Mesenchymal stem cell of adipose (primary cell): ENCODE data around the genes CLDN18 and NME9.

DNA sequence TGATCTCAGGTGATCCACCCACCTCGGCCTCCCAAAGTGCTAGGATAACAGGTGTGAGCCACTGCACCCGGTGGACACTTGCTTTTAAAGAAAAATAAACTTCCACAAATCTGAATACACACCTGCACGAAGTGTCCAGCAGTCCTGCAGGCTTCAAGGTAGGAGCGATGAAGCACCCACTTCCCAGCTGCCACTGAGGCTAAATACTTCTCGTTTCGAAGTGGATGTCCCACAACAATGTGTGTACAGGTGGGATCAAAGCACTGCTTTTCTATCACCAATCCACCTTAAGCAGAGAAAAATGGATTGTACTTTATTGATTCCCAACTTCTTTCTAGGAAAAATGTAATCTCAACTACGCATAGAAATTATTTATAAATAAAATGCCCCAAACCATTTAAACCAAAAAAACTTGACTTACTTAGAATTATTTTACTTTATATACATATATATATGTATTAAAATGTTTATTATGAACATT is 38.8 kb downstream of the CDV3 start:
- CAGE, long polyA plus RNA, result no peak

- CAGE, long polyA plus RNA, result no peak
Observed at GRCh38 chr3:133659778-133660662, 1.7 kb downstream of the TOPBP1 start.

- CAGE, long polyA plus RNA, result no peak
Observed at GRCh38 chr3:133948190-133949003, 52.7 kb upstream of the RAB6B start.

DNA sequence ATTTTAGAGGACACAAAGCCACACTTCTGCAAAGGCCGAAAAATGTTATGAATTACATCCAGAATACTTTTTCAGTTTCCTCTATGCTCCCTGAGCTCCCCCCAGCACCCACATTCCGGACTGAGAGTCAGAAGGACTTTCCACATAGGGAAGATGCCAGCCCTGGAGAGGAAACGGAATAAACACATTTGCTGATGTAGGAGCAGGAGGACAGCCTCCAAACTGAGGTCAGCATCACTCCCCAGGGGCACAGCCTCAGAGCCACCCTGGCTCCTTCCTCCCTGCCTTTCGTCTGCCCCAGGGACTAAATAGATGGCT is 22.6 kb upstream of the SLCO2A1 start:
- CAGE, long polyA plus RNA, result no peak

GRCh38 chr3:134231722-134232735 is 18.6 kb downstream of the RYK start:
- CAGE, long polyA plus RNA, result no peak

- CAGE, long polyA plus RNA, result no peak
Observed at GRCh38 chr3:134311099-134311672, 60.5 kb upstream of the RYK start.

GRCh38 chr3:134334727-134335368 is 39.4 kb downstream of the AMOTL2 start:
- CAGE, long polyA plus RNA, result no peak

- CAGE, long polyA plus RNA, result no peak
Observed at GRCh38 chr3:134613266-134613609, 37.6 kb downstream of the KY start.

DNA sequence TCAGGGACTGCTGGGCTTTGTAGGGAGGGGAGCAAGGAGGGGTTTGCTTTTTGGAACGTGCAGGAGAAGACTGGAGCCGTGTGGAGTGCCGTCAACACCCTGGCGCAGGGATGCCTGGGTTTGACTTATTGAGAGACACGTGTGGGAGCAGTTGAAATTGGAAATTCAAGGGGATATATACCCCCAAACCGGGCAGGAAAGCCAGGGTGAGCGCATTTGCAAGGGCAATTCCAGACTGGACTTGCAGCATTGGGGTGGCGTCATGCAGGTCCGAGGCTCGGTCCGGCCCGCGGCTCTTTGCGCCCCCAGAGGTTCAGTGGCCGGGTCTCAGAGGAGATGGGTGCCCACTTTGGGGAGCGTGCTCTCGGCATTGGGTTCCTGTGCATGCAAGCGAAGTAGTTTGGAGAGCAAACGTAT is 2.1 kb downstream of the EPHB1 start:
- CAGE, long polyA plus RNA, result no peak

- CAGE, long polyA plus RNA, result no peak
Observed at GRCh38 chr3:134809781-134810890, 15.1 kb downstream of the EPHB1 start.

- CAGE, long polyA plus RNA, result no peak
Observed at GRCh38 chr3:134916668-134916943, 121.5 kb downstream of the EPHB1 start.

DNA sequence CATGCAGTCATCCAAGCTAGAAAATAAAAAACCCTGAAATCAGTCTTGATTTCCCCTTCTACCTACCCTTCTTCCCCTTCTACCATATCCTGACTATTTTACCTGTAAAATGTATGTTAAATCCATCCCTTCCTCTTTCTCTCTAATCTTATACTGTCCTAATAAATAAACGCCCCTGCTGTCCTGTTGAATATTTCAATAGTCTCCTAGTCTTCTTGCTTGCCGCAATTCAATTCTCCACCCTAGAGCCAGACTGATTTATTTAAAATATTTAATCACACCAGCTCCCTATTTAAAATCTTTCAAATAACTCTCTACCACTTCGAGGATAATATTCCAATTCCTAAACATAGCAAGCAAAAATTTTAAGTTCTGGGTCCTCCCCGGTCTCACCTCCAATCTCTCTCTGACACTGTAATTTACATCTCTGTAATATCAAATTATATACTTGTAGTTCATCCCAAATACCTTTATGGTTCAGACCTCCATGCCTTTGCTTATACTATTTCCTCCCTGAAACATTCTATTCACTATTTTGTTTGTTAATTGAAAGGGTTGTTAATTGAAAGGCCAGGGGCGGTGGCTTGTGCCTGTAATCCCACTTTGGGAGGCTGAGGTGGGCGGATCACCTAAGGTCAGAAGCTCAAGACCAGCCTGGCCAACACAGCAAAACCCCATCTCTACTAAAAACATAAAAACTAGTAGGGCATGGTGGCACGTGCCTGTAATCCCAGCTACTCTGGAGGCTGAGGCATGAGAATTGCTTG is 103.4 kb downstream of the STAG1 start:
- CAGE, long polyA plus RNA, result no peak

DNA sequence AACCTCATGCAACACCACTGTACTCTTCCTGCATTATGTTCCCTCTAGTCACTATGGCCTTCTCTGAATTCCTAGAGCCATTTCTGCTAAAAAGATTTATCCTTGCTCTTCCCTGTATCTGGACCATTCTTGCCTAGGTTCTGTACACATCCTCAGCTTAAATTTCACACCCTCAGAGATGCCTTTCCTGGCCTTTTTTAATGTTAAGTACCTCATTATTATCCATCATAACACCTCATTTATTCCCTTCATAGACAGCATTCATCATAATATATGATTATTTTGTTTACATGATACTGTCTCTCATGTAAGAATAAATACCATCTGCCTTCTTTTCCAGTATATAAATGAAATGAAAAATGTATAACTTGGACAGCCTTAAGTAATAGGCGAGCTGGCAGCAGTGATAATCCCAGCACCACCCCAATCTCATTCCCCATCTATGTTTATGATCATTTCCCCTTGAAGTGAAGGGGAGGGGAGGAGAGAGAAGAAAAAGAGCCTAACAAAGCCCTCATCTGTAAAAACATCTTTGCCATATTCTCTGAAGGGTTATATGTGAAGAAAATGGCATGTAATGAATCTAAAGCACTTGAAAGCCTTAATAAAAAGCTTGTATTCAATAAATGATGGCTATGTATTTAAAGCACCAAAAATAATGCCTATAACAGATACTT is 25.2 kb downstream of the STAG1 start:
- CAGE, long polyA plus RNA, result no peak

DNA sequence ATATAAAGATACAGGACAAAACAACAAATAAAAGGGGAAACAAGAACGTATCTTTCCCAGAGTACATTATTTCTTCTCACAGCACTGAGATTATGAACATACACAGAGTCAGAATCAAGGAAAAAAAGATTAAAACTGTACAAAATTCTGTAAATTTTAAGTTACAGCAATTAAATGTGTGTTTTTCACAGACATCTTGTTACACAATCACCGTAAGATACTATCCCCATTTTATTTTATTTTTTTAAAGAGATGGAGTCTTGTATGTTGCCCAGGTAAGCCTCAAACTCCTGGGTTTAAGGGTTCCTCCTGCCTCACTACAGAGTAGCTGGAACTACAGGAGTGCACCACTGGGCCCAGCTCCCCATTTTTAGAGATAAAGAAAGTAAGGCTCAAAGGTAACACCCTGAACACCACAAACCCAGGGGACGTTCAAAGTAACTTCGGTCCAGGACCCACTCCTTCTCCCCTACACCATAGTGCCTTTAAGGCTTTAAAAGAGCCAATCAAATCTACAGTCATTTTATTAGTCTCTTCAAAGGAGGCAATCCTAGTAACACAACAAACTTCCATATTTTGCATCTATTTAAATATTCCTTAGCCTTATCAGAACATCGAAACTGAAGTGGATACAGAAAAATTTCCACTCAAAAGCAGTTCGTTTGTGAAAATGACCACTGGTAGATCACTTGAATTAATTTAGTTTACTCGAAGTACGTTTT is 2.1 kb downstream of the STAG1 start:
- CAGE, long polyA plus RNA, result no peak

DNA sequence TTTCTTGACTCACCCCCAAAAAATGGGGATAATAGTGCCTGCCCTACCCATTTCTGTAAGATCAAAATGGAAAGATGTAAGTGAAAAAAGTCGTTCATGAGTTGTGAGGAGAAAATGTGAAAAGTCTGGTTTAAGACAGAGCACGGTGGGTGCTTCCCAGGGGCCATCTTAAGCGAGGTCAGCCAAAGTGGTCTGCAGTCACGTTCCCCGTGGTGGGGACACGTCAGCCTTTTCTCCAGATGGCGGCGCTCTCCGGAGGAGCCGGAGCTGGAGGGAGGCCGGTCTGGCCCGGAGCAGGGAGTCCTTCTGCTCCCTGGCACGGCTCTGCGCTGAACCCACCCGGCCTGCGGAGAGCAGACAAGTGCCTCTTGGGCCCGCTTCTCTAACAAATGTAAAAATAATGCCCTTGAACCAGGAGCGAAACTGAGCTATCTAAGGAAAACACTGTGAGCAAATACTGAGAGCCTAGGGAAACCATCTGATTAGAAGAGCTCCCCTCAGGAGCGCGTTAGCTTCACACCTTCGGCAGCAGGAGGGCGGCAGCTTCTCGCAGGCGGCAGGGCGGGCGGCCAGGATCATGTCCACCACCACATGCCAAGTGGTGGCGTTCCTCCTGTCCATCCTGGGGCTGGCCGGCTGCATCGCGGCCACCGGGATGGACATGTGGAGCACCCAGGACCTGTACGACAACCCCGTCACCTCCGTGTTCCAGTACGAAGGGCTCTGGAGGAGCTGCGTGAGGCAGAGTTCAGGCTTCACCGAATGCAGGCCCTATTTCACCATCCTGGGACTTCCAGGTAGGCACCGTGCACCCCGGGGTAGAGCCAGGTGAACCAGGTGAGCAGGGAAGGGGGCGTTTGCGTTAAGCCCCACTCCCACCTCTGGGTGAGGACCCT is at the start of gene CLDN18:
TSS of gene CLDN18 (plus strand) at position 517 of the 896 bp plus-strand sequence.
- CAGE, long polyA plus RNA, result no peak

DNA sequence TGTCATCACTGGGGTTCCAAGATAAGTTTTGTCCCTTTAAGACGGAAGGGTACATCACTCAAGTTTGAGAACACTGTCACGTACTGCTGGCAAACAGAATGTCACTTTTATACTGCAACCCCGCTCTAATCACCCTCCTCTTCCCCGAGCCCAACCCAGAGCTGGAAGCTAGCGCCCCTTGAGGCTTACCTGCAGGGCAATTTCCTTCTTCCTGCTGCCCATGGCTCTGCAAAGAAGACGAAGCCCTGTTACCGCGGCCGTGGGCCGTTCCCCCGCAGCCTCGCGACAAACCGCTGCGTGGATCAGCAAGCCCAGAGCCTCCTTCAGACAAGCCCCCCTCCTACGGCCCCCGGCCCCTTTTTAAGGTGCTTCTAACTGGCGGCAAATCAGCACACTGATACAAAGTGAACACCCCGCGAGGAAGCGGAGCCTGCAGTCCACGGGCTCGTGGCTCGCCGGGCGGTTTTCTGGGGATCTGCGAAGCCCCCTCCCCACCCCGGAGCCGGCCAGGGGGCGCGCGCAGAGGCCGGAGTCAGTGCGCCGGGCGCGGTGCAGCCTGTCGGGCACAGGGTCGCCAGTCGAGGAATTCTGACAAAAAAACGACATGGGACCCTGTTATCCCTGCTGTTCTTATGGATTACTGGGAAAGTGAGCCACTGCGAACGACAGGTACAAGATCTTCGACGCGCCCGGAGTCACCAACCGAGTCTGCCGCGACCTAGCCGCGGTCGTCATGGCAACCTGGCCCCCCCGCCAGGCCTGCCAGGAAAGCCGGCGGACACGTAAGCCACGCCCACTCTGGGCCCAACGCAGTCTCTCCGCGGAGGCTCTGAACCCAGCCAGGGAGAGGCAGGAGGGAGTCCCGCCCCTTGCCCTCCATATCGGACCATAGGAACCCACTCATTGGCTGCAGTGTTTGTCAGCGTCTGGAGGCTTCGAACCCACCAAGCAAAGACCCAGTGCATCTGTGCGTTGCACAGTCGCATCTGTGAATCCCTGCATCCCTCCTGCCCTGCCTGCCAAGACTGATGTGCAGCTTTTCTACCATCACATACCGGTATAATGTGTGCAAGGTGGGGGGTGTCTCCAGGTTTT is at the start of gene NME9:
TSS of gene NME9 (minus strand) at position 738 of the 1,095 bp plus-strand sequence.
- CAGE, long polyA plus RNA, result no peak

- CAGE, long polyA plus RNA, result no peak
Observed at GRCh38 chr3:138374693-138375092, 26.3 kb downstream of the MRAS start.

DNA sequence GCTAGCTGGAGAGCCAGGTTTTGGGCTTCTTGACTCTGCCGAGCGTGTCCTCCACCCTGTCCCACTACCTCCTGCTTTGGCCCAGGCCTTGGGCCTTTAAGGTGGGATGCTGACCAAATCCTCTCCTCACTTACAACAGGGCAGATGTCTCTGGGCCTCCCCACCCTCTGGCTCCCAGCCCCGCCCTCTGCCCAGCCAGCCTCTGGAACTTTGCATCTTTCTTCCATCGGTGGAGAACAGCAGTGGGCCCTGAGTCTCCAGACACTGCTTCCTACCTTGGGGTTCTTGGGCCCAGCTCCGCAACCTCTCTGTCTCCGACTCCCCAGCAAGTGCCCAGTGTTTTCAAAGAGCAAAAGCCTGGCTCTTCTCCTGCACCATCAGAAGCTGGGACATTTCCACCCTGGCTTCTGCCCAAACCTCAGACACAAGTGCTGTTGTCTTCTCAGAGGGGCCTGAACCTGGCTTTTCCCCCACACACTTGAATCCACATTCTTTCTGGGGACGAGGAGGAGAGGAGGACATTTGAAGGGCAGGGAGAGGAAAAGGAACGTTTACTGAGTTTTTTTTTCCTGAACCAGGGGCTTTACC is 33.1 kb downstream of the MRAS start:
- CAGE, long polyA plus RNA, result no peak

DNA sequence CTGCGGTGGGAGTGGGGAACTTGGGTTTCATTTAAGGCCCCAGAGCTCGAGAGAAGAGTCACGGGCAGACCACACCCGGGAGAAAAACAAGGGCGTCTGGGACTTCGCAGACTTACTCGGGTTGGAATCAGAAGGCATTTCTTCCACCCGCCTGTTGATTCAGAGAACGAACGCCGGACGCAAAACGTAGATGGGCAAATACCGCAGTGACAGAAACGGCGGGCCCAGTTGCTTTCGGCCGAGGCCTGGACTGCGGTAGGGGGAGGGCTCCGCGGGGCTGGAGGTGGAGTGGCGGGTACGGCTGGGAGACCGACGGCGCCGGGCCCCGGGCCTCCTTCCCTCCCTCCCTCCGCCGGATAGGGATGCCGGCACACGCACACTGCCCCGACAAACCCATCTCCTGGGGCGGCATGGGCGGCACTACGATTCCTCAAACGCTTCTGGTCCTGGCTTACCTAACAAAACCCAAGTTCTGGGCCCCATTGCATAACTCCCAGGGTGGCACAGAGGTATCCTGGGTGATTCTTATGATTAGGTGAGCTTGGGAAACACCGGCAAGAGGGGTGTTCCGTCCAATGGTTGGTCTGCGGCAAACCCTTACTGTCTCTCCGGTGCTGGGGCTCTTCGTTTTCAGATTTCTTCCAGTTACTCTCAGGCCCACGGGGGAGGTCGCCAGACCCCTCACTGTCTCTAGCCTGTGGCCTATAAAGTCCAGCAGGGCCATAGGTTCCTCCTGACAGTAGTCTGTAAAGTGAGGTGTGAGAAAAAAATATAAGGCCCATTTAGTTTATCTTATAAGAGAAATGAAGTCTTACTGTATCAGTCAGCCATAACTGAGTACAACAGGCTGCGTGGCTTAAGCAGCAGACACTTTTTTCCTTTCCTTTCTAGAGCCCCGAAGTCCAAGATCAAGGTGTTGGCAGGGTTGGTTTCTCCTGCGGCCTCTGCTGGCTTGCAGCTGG is 1.2 kb downstream of the ESYT3 start:
- CAGE, long polyA plus RNA, result no peak

DNA sequence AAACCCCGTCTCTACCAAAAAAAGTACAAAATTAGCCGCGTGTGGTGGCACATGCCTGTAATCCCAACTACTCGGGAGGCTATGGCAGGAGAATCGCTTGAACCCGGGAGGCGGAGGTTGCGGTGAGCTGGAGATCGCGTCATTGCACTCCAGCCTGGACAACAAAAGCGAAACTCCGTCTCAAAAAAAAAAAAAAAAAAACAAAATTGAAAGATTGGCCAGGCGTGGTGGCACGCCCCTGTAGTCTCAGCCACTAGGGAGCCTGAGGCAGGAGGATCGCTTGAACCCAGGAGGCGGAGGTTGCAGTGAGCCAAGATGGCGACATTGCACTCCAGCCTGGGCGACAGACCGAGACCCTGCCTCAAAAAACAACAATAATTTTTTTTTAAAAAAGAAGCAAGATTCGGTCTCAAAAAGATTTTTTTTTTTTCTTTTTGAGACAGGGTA is 2.1 kb downstream of the PIK3CB start:
- CAGE, long polyA plus RNA, result no peak